ENCODE results near the gene FAM114A1.

DNA sequence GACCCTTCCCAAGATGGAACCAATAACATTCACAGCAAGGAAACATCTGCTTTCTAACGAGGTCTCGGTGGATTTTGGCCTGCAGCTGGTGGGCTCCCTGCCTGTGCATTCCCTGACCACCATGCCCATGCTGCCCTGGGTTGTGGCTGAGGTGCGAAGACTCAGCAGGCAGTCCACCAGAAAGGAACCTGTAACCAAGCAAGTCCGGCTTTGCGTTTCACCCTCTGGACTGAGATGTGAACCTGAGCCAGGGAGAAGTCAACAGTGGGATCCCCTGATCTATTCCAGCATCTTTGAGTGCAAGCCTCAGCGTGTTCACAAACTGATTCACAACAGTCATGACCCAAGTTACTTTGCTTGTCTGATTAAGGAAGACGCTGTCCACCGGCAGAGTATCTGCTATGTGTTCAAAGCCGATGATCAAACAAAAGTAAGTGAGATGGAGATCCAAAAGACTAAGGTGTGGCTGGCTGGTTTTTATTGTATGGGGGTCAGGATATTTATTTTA, 11.3 kb downstream of the TBC1D1 start:
- CAGE, long polyA plus RNA, result no peak
- RRBS, result no CpG with 5 or more reads among the region's 9 CpGs

- CAGE, long polyA plus RNA, result no peak
- RRBS, result no CpG with 5 or more reads among the region's 13 CpGs
Measured at GRCh38 chr4:37933870-37934701, 26.1 kb upstream of the PTTG2 start.

GRCh38 chr4:38004779-38005372, 44.7 kb downstream of the PTTG2 start:
- CAGE, long polyA plus RNA, result no peak
- RRBS, result no CpG with 5 or more reads among the region's 9 CpGs

GRCh38 chr4:38014623-38015116, 54.5 kb downstream of the PTTG2 start:
- CAGE, long polyA plus RNA, result no peak
- RRBS, result 79% methylated on average over 7 of the region's 34 CpGs

DNA sequence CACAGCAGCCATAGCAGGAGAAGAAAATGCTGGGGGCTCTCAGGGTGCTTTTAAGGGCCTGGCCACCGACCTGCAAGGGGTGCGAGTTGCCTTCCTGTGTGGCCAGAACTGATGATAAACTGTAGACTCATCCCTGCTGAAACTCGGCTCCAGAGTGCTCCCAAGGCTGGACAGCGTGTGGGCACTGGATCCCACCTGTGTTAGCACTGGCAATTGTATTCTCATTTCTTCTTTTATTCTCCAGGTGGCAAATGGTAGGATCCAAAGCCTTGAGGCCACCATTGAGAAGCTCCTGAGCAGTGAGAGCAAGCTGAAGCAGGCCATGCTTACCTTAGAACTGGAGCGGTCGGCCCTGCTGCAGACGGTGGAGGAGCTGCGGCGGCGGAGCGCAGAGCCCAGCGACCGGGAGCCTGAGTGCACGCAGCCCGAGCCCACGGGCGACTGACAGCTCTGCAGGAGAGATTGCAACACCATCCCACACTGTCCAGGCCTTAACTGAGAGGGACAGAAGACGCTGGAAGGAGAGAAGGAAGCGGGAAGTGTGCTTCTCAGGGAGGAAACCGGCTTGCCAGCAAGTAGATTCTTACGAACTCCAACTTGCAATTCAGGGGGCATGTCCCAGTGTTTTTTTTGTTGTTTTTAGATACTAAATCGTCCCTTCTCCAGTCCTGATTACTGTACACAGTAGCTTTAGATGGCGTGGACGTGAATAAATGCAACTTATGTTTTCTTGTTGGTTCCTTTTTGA, 176.9 kb downstream of the PTTG2 start:
- CAGE, long polyA plus RNA, result no peak
- RRBS, result no CpG with 5 or more reads among the region's 24 CpGs

DNA sequence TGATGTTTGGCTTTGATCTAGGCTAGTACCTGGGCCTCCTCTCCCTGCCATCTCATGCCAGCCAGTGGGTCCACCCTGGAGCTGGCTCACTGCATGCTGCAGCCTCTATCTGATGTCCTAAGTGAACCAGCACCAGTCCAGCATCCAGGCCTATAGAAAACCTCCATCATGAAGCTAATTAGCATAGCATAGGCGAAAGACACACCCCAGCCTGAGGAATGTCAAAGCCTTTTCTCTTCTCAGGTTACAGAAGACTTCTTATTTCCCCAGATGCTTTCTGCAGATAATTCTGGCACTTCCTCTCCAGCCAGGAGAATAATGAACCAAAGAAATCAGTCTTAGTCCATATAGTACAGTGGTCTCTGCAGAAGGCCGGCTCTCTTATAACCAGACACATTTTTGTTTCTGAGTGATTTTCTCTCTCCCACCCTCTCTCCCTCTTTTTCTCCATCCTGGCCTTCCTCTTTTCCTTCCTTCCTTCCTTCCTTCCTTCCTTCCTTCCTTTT, 335.7 kb upstream of the KLF3 start:
- CAGE, long polyA plus RNA, result no peak
- RRBS, result no CpG with 5 or more reads among the region's 2 CpGs

DNA sequence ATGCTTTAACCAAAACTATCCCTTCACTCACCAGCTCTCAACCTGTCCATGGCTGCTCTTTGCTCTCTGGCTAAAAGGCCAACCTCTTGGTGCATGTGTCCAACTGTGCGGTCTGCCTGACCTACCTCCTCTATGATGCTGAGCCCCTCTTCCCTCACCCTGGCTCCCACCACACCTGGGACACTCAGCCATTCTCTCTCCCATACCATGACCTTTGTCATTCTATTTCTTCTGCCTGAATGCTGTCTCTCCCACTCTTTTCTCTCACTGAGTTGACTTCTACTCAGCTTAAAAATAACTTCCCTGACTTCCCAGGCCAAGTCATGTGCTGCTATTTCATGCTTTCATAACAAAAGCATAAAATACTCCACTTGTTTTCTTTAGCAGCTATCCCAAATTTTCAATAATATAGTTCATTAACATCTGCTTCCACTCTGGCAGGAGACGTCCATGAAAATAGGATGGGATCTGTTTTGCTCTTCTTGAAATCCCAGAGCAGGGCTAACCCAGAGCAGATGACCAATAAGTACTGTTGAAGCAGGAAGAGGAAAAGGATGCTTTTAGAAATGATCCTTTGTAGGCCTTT, 29.7 kb upstream of the KLF3 start:
- CAGE, long polyA plus RNA, result no peak
- RRBS, result no CpG with 5 or more reads among the region's 2 CpGs

DNA sequence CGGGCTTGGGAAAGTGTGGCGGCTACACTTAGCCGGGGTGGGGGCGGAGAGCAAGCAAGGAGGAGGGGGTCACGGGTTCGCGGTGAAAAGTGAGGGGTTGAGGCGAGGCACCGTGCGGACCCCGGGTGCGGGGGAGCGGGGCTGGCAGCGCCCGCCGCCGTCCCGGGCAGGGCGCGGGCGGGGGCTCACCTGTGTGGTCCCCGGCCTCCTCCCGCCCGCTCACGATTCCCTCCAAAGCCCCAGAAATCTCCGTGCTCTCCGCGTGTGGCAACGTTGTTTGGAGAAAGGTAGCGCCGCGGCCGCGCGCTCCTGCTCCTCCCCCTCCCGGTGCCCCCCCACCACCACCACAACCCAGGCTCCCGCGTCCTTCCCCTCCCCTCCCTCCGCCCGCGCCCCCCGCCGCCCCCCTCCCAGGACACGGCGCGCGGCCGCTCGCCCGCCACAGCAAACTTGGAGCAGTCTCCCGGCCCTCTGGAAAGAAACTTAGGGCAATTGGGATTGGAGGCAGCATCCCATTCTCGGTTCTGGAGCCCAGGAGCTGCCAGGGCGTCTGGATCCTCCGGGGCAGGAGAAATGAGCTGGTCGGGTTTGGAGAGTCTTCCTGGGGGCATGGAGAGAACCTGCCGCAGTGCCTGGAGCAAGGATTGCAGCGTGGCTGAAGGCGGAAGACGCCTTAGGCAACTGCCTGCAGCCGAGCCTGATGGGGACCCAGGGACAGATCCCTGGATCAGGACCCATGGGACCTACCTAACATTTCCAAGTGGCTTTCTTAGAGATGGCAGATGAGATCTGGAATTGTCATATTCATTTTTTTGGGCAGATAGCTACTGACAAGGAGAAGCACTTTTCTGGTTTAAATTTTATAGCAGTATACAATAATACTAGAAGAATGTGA, 853 bp downstream of the KLF3 start:
- CAGE, long polyA plus RNA, result no peak
- RRBS, result 1% methylated on average over 20 of the region's 60 CpGs

DNA sequence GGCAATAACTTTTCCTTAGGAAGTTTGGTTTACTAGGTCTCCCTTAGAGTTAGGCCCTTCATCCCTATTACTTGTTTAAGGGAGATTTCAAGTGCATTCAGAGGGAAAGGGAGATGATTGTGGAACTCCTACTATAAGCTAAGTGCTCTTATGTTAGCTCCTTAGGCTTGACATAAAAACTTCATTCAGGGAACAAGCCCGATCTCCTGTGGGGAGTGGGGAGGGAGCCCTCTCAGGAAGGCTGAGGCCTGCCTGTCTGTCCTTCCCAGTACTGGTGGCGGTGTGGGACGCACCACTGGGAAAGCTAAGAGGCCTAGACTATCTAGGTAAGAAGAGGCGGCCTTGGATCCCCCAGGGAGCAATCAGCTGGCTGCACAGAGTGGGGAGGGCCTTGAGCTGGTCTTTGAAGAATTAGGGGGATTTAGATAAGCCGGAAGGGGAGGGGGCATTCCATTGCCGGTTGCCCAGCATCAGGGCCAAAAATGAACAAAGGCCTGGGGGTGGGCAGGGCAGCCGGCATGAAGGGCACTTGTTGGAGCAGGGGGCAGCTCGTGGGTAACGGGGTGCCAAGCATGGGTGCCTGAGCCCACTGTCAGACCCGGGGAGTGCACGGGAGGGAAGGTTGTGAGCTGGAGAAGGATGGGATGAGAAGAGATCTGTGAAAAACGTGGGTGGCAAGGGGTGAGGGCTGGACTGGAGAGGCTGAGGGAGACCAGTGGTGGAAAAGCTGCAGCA, 8.3 kb downstream of the KLF3 start:
- CAGE, long polyA plus RNA, result no peak
- RRBS, result 46% methylated on average over 3 of the region's 12 CpGs

DNA sequence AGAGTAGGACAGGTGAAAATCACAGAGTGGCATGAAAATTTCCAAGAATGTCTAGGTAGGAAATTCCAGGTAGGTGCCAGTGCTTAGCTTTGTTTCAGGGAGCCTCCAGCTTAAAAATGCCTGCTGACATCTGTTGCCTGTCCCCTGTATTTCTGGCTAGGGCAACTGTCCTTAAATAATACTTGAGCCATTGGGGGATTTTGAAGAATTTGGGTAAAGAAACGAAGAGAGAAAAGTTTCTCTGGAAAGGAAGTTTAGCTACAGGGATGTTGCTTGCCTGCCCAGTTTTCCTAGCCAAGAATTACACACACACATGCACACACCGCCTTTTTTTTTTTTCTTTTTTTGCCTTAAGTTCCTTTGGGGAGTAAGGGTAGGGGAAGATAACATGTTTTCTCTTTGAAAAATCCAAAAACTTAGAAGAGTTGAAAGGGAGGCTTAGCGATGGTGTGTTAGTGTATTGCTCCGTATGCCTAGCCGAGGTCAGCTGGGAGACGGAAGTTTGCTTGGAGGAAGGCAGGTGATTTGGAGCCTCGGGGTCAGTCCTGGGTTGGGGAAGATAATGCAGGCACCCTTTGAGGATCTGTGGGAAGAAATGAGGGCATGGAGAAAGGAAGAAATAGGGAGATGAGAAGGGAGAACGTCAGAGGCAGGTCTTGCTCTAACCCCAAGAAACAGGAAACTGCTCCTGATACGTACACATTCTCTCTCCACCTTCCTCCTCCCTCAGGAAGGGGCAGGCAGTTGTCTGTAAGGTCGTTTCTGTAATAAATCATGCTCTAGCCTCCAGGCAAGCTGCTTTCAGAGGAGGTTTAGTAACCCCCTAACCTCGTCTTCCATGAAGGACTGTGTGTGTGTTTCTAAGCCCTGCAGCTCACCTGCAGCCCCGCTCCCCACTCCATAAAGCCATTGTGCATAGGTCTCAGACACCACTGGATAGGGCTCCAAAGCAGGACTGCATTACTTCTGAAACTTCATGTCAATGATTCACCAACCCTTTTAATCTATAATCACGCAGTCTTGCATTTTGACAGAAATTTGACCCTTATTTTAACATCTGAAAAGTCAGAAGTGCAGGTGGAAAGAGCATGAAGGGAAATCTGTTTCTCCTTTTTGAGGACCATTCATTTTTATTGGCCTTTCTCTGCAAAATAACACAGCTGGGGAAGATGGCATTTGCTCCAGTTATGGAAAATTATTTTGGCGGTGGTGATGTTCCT, 10.5 kb downstream of the KLF3 start:
- CAGE, long polyA plus RNA, result no peak
- RRBS, result no CpG with 5 or more reads among the region's 14 CpGs

DNA sequence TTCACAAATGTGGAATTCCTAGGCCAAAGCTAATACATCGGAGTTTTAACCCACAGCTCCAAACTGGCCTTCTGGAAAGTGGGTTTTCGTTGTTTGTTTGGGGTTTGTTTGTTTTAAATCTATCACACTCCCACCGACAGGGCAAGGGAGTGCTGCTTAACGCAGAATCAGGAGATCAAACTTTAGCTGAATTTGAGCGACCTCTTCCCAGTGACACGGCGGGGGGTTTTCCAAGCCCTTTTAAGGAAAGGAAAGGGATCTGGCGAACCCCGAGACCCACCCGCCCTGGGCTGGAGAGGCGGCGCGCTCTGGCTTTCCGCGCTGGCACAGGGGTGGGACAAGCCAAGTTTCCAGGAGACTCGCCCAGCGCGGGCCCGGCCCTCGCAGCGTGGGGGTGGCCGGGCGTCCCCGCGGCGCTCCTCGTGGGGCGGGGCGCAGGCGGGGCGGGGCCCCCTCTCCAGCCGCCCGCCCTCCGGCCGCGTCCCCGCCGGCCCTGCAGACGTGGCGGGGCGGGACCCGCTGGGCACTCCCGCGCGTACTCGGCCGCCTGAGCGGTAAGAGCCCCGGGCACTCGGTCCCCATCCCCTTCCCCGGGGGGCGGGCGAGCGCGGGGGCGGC, at the start of gene FAM114A1:
Gene FAM114A1, plus strand, starts transcription at position 526 of the 618 bp plus-strand sequence.
- CAGE, long polyA plus RNA, result start-site peak on the plus strand centred at position 526 of the sequence, 28 bp wide, 663 and 535 reads in 2 replicates
- RRBS, result 1% methylated on average over 25 of the region's 56 CpGs

- CAGE, long polyA plus RNA, result no peak
- RRBS, result no CpG with 5 or more reads among the region's 9 CpGs
Measured at GRCh38 chr4:38965163-38965682, 67.0 kb downstream of the TMEM156 start.

- CAGE, long polyA plus RNA, result no peak
- RRBS, result no CpG with 5 or more reads among the region's 5 CpGs
Measured at GRCh38 chr4:38990243-38990604, 42.0 kb downstream of the TMEM156 start.

- CAGE, long polyA plus RNA, result no peak
- RRBS, result no CpG with 5 or more reads among the region's 5 CpGs
Measured at GRCh38 chr4:39103047-39103663, 41.1 kb downstream of the KLHL5 start.

DNA sequence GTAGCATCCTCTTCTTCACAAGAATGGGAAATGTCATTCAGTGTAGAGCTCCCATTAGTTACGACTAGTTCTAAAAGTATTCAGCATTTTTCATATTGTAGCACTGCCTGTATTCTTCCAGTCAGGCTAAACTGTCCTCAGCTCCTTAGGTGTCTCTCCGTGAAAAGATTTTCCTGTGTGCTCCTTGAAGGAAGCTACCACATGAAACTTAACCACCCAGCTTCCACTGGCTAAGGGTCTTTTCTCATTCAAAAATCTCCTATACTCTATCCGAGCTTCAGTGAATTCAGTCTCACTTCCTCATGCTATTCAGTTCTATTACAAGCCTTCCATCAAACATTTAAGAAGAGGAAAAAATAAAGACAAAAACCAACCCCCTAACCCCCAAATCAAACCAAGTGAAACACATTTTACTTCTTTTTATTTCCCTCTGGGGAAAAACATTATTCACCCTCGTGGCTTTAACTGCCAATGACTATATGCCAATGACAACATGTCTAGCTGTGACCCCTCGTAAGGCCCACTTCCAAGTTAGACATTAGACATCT, 16.2 kb upstream of the WDR19 start:
- CAGE, long polyA plus RNA, result no peak
- RRBS, result no CpG with 5 or more reads among the region's 5 CpGs

GRCh38 chr4:39455561-39456570, 2.9 kb downstream of the RPL9 start:
- CAGE, long polyA plus RNA, result no peak
- RRBS, result no CpG with 5 or more reads among the region's 14 CpGs

- CAGE, long polyA plus RNA, result no peak
- RRBS, result no CpG with 5 or more reads among the region's 6 CpGs
Measured at GRCh38 chr4:39457436-39457873, 1.3 kb downstream of the RPL9 start.

- CAGE, long polyA plus RNA, result no peak
- RRBS, result no CpG with 5 or more reads among the region's 4 CpGs
Measured at GRCh38 chr4:39568916-39569409, 41.7 kb upstream of the UGDH start.

- CAGE, long polyA plus RNA, result no peak
- RRBS, result no CpG with 5 or more reads among the region's 9 CpGs
Measured at GRCh38 chr4:39733694-39734335, 35.9 kb downstream of the UBE2K start.

DNA sequence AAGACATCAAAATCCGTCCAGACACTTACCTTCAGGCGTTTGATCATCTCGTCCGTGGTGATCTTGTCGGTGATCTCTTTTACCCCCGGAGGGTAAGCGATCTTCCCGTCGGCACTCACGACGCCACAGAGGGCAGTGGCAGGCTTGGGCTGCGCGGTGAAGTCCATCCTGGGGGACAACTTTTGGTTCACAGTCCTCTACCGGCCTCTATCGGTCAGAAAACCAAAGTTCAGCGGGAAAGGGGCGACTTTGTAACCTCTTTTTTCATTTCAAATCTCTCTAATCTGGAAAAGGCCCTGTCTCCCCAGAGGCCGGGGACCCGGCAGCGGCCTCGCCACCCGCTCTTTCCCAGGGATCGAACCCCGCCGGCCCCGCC, 1.3 kb downstream of the PDS5A start:
- CAGE, long polyA plus RNA, result no peak
- RRBS, result under 1% methylated on average over 16 of the region's 26 CpGs